ENCODE measurements around the genes OMP and KCTD14.

DNA sequence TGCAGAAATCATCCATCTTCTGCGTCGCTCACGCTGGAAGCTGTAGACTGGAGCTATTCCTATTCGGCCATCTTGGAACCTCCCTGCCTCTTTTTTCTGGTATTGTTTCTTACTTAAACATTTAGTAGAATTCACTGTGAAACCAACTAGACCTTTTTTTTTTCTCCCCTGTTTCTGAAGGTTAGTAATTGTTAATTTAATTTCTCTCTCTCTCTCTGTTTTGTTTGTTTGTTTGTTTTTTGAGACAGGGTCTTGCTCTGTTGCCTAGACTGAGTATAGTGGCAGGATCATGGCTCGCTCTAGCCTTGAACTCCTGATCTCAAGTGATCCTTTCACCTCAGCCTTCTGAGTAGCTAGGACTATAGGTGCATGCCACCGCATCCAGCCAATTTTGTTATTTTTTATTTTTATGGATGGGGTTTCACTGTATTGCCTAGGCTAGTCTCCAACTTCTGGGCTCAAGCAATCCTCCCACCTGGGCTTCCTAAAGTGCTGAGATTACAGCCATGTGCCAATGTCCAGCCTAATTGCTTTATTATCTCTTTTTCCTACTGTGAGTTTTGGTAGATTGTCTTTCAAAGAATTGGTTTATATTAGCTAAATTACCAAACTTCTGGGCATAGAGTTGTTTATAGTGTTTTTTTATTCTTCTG, 165.1 kb downstream of the UVRAG start:
- PRO-cap = no peak

DNA sequence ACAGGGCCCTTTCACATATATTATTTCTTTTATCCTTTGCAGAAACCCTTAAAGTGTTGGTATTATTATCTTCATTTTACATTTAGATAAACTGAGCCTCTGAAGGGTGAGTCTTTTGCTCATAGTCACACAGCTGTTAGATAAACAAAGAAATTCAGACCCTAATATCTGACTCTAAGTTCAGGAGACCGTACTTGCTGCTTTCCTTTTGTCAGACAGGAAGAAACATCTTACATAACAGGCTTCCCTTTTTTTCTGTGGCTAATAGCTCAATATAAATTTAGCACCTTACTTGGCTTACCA, 128.8 kb downstream of the WNT11 start:
- PRO-cap = no peak

DNA sequence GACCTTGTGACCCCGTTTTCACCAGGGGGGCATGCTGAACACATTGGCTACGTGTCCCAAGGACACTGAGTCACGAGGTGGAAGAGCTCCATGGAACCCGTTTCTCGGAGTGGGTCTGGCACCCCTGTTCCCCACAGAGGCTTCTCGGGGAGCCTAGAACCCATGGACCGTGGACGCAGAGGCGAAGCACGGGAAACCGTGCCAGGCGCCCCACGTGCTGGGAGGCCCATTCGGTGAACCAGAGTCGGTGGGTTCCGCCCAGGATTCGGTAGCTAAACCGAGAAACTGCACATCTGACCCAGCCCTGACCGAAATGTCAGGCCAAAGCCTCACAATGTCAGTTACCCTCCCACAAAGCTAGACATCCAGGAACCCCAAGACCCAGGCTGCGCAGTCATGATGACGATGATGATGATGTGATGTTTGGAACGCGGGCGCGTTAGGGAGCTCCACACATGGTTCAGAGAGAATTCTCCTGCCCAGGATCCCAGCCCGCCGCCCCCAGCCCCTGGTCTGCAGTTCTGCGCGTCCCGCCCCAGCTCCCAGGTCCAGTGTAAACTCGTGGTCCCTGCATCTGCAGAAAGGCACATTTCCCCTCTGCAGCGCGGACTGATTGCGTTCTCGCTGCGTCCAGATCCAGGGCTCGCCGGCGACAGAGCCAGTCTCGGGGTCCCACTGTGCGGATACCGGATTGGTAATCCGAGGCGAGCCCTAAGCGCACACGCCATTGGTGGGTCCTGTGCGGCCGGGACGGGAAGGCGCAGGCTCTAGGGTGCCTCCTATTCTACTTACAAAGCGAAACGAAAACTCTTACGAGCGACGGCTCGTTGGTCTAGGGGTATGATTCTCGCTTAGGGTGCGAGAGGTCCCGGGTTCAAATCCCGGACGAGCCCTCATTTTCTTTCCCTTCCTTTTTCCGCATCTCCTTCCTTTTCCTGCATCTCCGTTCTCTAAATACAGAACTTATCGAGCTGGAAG, 28.7 kb upstream of the WNT11 start:
- PRO-cap = unidirectional peak, plus-strand start at position 463 of the sequence; unidirectional peak, minus-strand start at position 654 of the sequence

- PRO-cap = unidirectional peak, minus-strand start at chr11:76445775
These were observed 720 bp downstream of the EMSY start for GRCh38 chr11:76445321-76446154.

- PRO-cap = no peak
These were observed 33.0 kb downstream of the LRRC32 start for GRCh38 chr11:76637406-76637994.

DNA sequence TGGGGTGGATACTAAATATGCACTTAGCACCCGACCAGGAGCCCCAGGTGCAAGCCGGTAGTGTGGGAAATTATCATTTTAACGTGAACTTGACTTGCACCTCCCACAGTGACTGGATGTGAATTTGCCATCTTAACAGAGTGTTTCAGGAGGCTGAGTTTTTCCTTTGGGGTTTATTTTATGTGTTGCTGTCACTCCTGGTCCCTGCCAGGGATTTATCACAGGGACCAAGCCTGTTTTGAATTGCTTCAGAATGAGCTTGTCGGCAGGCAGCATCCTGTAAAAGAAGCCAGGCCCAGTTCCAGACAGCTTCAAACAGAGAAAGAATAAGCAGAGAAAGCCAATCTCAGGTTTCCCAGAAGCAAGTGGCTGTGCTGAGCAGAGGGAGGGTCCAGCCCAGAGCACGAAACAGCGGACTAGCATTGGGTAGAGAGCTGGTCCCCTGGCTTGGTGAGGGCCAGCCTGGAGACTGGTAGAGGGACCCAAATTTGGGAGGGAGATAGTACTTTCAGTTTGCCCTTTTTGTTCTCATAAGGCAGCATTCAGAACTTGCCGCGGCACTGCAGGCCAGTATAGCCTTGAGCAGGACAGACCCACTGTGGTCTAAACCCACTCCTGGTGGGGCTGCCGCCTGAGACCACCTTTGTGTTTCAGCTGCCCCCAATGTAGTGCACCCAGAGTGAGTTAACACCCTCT, 48.0 kb upstream of the TSKU start:
- PRO-cap = no peak

- PRO-cap = no peak
These were observed 30.8 kb upstream of the TSKU start for GRCh38 chr11:76751915-76753228.

DNA sequence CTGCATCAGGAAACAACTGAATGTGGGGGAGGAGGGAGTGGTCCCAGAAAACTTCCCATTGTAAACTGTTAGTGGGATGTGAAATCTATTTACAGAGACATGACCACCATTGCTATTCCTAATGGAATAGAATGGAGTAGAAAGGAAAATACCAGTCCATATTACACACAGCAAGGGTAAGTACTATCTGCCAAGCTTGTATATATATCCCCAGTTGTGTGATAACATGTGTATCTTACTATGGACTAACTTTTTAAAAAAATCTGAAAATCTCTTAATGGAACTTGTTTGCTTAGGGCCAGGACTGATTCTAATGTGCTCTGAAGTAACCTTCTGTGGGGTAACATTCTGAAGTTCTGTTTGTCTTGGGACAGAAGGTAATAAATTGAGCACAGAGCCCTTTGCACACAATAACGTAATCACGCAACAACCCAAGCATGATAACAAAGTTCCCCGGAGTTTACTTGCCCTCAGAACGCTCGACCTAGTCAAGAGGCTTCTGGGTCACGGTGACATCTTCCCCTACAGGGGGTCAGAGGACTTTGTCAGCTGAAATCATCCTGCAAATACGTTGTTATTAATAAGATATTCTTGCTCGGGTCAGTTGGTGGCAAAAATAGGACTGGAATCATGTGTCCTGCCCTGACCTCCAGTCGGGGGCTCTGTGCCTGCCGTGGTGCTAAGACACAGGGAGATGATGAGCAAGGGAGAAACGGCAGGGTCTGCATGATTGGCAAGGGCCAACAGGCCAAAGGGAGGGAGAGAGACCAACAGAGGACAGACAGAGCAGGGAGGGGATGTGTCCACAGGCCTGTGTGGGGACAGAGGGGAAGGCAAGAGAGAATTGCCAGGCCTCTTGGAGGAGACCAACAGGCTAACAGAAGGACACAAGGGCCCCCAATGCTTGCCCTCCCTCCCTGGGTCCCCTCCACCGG, 10.6 kb upstream of the TSKU start:
- PRO-cap = no peak

DNA sequence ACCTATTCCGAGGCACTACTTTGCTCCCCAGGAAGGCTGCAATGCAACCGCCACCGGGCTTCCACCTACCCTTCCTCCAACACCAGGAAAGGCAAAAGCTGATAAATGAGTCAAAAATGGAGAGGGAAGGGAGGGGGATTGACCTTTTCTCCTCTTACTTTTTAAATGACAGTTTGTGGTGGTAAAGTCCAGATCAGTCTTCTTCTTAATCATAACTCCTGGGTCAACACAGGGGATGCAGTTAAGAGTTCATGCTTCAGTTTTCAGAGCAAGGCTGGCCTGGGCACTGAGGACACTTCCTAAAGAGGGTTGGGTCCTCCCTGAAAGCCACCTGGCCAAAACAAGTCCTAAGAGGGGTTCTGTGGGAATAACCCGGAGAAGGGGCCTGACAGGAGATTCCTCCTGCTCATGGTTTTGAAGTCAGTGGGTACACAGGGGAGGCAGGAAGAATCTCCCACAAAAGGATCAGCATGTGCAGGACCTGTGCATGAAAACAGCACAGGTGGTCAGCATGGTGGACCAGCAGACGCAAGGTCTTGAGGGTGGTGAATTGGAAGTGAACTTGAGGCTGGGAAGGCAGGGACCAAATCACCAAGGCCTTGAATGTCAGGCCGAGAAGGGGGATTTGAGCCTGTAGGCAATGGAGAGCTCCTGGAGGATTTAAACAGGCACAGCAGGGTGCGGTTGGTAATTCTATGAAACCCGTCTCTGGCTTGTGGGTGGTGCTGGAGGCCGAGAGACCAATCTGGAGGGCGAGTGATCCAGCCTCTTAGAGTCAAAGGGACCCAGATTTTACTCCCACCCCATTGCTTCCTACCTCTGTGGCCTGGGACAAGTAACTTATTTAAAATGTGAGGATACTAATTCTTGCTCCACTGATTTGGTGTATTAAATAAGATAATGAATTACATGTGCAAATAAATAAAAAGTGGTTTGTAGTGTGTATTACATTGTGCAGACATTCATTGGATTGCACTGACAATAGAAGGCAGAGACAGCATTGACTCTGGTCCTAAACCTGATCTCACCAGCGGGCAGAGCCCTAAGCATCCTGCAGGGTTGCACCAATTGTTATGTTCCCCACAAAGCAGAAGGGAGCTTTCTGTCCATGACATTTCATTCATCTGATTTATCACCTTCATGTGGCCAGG, 2.3 kb downstream of the TSKU start:
- PRO-cap = no peak

GRCh38 chr11:76792371-76792817, 9.2 kb downstream of the TSKU start:
- PRO-cap = no peak

- PRO-cap = no peak
These were observed 24.1 kb downstream of the TSKU start for GRCh38 chr11:76806878-76807954.

GRCh38 chr11:76919825-76920756, 59.4 kb downstream of the ACER3 start:
- PRO-cap = no peak

DNA sequence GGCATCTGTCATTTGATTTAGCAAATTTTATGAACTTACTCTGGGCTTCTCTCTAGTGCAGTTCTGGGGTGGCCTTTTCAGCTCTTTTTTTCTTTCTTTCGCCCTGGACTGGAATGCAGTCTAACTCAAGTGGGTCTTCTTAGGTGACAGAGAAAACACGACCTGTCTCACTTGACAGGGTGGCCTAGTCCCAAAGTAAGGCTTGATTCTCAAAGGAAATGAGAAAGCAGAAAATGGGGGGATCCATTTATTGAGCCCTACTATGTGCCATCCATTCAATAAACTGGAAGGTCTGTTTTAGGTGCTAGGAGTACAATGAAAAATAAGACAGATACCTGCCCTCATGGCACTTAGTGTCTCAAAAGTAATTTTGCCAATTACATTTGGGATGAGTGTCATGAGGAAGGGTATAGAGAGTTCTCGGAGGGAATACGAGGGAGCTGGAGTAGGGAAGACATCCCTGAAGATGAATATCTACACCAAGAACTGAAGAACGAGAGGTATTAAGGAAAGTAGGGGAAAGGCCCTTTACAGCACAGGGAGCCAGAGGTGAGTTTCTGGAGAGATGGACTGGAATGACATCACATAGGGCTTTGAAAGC, 6.4 kb upstream of the B3GNT6 start:
- PRO-cap = no peak

- PRO-cap = no peak
These were observed at the start of gene OMP for GRCh38 chr11:77102394-77103237. OMP (plus strand) TSS chr11:77102840.

- PRO-cap = no peak
These were observed 5.8 kb downstream of the OMP start for GRCh38 chr11:77108506-77108750.

DNA sequence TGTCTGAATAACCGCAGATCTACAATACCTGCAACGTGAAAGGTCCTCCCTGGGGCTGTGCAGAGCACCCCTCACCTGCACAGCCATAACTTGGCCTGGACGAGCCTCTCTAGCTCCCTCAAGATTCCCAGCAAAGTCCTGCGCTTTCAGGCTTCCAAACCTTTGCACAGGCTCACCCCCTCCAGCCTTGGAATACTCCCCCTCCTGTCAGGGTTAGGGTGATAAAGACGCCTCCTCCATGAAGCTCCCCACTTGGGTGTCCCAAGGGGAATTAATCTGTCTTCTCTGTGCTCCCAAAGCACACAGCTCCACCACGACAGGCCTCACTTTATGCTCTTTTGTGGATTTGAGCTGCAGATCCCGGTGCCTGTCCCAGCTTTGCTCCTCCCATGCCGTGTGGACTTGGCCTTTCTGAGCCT, 46.2 kb downstream of the MYO7A start:
- PRO-cap = no peak

DNA sequence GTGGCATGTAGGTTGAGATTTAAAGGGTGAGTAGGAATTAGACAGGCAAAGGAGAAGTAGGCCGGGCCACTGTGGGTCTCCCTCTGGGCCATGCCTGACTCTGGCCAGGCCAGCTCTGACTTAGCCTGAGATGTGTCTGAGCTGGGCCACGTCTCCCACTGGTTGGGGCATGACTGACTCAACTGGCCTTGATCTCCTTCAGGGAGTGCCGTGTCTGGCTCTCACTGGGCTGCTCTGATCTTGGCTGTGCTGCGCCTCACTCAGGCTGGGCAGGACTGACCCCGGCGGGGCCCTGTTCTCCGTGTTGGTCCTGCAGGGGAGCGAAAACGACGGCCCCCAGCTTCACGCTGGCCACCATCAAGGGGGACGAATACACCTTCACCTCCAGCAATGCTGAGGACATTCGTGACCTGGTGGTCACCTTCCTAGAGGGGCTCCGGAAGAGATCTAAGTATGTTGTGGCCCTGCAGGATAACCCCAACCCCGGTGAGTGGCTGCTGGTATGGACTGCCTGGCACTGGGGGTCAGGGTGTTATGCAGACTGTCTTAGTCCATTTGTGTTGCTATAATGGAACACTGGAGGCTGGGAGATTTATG, 71.4 kb downstream of the MYO7A start:
- PRO-cap = no peak

- PRO-cap = no peak
These were observed 12.6 kb downstream of the AQP11 start for GRCh38 chr11:77602328-77602839.

GRCh38 chr11:78022986-78023677, at the start of gene KCTD14:
KCTD14 (minus strand) TSS chr11:78023276.
- PRO-cap = bidirectional peak, plus-strand start at chr11:78023331, minus-strand start at chr11:78023232

DNA sequence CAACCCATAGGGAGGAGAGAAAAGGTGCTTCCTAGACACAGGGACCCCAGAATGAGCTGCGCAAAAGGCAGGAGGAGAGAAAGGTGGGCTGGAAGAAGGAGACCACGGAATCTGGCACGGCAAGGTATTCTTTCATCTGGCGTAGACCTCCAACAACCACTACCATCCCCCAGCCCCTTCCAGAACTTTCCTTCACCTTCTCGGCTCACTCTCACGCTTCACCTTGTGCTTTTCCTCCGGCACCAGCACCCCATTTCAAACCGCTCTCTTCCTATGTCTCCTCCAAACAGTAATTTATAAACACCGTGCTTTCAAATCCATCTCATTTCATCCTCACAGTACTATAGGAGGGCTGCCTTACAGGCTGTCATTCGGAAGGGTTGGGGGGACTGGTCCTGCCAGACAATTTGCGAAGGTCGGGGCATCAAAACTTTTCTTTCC, 1.0 kb downstream of the KCTD21 start:
- PRO-cap = no peak